Epithelial cell of alveolus of lung (primary cell): Measurements from ENCODE around the gene LYPD1.

- RAMPAGE, long total RNA = no peak
- RRBS = no CpG with 5 or more reads among the region's 16 CpGs
Measured at GRCh38 chr2:128282473-128282968, 36.1 kb downstream of the HS6ST1 start.

- RAMPAGE, long total RNA = no peak
- RRBS = no CpG with 5 or more reads among the region's 7 CpGs
Measured at GRCh38 chr2:128314095-128314571, 4.5 kb downstream of the HS6ST1 start.

- RAMPAGE, long total RNA = no peak
- RRBS = no CpG with 5 or more reads among the region's 7 CpGs
Measured at GRCh38 chr2:128424791-128425168, 106.1 kb upstream of the HS6ST1 start.

DNA sequence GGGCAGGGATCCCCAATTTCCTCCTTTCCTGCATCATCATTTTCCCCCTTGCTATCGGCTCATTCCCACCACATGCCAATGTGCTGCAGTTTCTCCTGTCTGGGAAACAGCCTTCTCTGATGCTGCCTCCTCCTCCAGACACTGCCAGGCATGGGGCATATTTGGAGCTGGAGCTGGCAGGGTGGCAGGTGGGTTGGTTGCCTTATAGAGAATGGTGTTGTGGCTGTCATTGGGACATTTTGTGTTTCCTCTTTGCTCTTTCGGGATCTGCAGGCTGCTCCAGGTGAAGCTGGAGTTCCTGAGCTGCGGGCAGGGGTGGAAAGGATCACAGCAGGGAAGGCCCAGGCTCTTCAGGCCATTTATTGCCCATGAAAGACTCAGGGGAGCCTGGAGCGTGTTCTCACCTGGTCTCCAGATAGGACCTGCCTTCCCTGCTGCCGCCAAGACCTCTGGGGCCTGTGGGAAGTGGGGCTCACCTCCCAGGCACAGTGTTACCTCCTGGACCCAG is 192.4 kb upstream of the HS6ST1 start:
- RAMPAGE, long total RNA = no peak
- RRBS = no CpG with 5 or more reads among the region's 5 CpGs

- RAMPAGE, long total RNA = no peak
- RRBS = no CpG with 5 or more reads among the region's 3 CpGs
Measured at GRCh38 chr2:128623921-128624354, 305.3 kb upstream of the HS6ST1 start.

DNA sequence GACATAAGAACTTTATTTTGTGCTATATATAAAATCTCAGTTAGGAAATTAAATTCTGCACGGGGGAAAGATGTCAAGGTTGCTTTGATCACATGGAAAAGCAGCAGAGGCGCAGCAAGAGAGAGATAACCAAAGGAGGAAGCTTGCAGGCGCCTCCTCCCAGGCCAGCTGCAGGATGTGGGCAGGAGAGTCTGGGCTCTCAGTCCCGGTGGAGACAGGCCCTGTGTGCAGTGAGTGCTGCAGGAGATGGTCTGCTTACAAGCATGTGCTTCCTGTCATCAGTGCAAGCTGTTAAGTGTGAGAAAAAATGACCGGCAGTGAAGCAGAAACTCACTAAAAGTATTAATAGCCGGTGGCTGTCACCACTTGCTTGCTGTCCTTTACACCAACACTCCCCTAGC is 435.5 kb upstream of the HS6ST1 start:
- RAMPAGE, long total RNA = no peak
- RRBS = no CpG with 5 or more reads among the region's 6 CpGs

DNA sequence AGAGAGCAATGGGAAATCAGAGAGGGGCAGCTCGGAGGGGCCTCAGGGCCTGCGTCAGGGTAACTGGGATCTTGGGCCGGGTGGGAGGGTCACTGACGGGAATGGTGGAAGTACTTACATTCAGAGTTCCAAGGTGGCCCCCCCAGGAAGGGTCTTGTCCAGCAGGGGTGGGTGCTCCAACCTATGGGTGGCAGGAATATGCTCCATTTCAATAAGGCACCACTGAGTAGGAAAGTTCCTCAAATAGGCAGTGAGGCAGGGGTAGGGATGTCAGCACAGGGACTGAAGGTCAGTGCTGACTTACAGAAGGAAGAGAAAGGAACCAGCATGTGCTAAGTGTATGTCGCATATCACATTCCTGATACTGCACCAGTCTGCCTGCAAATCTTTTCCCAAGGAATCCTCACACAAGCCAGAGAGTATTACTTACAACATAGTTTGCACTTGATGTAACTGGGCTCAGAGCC is 705.9 kb upstream of the RAB6C start:
- RAMPAGE, long total RNA = no peak
- RRBS = no CpG with 5 or more reads among the region's 5 CpGs

DNA sequence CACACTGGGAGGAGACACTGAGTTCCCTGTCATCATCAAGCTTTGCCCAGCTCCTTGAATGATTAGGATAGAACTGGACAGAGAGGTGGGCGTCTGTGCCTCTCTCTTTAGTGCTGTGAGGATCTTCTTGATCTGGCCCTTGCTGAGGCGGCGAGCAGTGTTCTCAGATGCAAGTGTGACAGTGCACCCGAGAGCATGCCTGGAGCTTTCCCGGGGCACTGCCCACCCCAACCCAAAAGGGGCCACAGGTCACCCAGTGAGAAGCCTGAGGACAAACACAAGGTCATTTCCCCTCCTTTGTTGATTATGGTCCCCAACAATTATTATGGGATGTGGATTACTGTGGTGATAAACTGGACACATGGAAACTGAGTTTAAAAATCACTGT is 372.4 kb upstream of the RAB6C start:
- RAMPAGE, long total RNA = no peak
- RRBS = no CpG with 5 or more reads among the region's 5 CpGs

DNA sequence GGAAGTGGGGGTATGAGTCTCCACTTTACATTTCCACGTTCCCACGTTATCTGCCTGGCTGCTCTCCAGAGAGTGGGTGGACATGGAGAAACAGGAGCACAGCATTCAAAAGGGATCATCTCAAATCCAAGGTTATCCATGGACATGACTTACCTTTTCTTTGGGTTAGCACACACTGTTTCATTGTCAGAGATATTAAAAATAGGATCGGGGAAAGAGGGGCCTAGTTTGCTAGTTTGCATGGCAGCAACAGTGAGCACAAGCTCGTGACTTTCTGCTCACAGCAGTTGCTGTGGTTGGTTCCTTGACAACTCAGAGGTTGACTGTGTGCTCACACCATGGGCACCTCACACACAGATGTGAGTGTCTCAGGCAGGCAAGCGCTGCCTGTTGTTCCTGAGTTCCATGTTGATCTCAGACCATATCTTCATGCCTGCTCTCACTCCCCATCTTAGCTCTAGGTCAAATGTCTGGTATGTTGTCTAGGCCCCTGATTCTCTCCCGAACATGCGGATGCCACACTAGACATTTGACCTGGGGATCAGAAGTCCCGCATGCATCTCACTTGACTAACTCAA is 32.6 kb downstream of the PTPN18 start:
- RAMPAGE, long total RNA = no peak
- RRBS = no CpG with 5 or more reads among the region's 8 CpGs

GRCh38 chr2:130392020-130392445 is 36.2 kb downstream of the PTPN18 start:
- RAMPAGE, long total RNA = no peak
- RRBS = no CpG with 5 or more reads among the region's 10 CpGs

GRCh38 chr2:130967037-130967253 is 126.3 kb downstream of the FAM168B start:
- RAMPAGE, long total RNA = no peak
- RRBS = no CpG with 5 or more reads among the region's 4 CpGs

- RAMPAGE, long total RNA = no peak
- RRBS = 2% methylated on average over 41 of the region's 114 CpGs
Measured at GRCh38 chr2:131034611-131035641, 58.3 kb downstream of the FAM168B start.

- RAMPAGE, long total RNA = no peak
- RRBS = no CpG with 5 or more reads among the region's 11 CpGs
Measured at GRCh38 chr2:131484939-131485425, 7.2 kb downstream of the MZT2A start.

DNA sequence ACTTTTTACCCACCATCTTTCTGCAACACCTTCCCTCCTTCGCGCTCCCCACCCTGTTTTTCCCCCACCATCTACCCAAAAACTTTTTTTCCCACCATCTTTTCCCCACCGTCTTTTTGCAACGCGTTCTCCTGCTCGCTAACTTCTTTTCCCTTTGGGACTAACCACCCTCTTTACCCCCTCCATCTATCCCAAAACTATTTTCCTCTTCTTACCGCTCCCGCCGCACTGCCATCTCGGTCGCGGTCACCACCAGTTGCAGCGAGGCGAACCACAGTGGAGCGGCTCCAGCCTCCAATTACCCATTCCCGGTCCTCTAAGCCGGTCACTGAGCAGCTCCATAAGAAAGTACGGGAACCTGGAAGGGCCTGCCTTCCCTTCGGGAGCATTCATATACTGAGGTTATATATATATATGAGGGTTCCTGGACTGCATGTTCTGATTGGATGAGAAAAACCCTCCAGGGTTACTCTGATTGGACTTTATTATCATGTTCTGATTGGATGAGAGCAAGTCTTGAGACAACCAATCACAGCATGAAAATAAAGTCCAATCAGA is 15.3 kb downstream of the CCDC74A start:
- RAMPAGE, long total RNA = no peak
- RRBS = no CpG with 5 or more reads among the region's 19 CpGs

- RAMPAGE, long total RNA = no peak
- RRBS = no CpG with 5 or more reads among the region's 25 CpGs
Measured at GRCh38 chr2:132162125-132162549, 385 bp upstream of the ANKRD30BL start.

- RAMPAGE, long total RNA = no peak
- RRBS = 5% methylated on average over 14 of the region's 25 CpGs
Measured at GRCh38 chr2:132415750-132416241, 809 bp upstream of the GPR39 start.

GRCh38 chr2:132429310-132430046 is 12.9 kb downstream of the GPR39 start:
- RAMPAGE, long total RNA = no peak
- RRBS = no CpG with 5 or more reads among the region's 2 CpGs

GRCh38 chr2:132460269-132461018 is 43.8 kb downstream of the GPR39 start:
- RAMPAGE, long total RNA = no peak
- RRBS = no CpG with 5 or more reads among the region's 3 CpGs

DNA sequence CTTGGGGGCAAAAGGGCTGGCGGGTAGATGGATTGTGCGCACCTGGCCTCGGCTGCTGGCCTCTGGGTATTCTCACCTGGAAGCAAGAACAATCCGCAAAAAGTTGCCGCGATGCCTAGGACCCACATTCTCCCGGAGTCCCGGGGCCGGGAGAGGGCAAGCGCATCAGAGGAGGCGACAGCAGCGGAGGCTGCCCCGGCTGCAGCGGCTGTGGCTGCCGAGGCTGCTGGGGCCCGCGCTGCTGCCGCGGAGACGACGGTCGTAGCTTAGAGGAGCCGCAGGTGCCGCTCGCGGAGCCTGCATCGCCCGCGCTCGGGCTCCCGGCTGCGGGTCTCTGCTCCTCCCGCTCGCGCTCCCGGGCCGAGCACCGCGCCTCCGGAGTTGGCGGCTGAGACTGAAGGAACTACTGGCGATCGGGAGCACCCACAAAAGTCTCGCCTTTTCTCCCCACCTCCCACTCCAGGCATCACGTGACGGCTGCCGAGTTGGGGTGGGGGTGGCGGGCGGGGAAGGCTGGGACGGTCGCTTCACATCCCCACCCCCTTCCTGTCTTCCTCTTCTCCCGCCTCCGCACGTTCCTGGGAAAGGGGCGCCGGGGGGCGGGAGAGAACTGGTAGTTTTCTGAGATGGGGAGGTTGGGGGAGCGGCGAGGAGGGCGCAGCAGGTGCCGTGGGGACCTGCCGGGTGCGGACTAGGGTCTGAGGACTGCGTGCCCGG is at the start of gene LYPD1:
Gene LYPD1, minus strand, starts transcription at position 401 of the 717 bp plus-strand sequence.
- RAMPAGE, long total RNA = no peak
- RRBS = 2% methylated on average over 11 of the region's 65 CpGs

- RAMPAGE, long total RNA = no peak
- RRBS = no CpG with 5 or more reads among the region's 30 CpGs
Measured at GRCh38 chr2:133266107-133266560, 302.1 kb downstream of the NCKAP5 start.